Measurements from ENCODE around the genes CNTNAP1 and MPP2.

DNA sequence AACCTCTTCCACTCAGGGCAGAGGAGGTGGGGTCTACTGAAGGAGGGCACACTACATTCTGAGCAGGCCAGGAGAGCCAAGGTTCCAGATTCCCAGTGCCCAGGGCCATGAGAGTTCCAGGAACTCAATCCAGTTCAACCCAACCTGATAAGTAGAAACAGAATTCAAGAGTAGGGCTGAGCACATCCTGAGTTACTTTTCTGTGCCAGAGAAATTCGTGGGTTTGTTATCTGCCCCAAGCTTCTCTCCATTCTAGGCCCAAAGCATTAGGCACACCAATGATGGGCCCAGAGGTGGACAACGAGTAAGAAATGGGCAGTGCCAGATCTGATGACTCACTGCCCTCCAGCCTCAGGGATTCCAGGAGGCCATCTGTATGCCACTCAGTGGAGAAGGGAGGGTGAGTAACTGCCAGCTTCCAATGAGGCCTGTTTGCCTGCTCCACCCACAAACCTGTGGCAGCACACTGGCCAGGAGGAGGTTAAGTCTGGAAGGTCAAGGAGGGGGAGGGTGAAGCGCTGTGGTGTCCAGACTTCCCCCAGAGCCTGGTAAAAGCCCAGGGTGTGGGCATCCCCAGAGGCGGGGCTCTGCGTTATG lies 8.3 kb downstream of the TUBG2 start:
- PRO-cap: no peak
- RAMPAGE, long total RNA, 4 experiments: no peak in any of the 4 experiments

DNA sequence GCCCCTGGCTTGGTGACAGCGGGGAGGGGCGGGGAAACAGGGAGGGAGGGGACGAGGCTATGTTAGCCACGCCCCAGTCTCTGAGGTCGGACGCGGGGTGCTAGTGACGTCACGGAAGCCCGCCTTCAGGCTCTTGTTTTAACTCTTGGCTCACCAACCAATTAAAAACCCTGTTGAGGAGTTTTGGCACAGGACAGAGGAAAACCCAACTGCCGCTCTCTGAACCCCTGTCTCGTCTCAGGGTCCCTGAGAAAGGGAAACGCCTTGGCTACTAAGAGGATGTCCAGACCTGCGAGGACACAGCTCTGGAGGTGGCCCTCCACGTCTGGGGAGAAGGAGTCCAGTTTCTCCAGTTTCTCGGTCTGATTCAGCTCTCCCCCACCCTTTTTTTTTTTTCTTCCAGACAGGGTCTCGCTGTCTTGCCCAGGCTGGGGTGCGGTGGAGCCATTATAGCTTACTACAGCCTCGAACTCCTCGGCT lies 450 bp upstream of the PLEKHH3 start:
- PRO-cap: no peak
- RAMPAGE, long total RNA, 4 experiments: no peak in any of the 4 experiments

DNA sequence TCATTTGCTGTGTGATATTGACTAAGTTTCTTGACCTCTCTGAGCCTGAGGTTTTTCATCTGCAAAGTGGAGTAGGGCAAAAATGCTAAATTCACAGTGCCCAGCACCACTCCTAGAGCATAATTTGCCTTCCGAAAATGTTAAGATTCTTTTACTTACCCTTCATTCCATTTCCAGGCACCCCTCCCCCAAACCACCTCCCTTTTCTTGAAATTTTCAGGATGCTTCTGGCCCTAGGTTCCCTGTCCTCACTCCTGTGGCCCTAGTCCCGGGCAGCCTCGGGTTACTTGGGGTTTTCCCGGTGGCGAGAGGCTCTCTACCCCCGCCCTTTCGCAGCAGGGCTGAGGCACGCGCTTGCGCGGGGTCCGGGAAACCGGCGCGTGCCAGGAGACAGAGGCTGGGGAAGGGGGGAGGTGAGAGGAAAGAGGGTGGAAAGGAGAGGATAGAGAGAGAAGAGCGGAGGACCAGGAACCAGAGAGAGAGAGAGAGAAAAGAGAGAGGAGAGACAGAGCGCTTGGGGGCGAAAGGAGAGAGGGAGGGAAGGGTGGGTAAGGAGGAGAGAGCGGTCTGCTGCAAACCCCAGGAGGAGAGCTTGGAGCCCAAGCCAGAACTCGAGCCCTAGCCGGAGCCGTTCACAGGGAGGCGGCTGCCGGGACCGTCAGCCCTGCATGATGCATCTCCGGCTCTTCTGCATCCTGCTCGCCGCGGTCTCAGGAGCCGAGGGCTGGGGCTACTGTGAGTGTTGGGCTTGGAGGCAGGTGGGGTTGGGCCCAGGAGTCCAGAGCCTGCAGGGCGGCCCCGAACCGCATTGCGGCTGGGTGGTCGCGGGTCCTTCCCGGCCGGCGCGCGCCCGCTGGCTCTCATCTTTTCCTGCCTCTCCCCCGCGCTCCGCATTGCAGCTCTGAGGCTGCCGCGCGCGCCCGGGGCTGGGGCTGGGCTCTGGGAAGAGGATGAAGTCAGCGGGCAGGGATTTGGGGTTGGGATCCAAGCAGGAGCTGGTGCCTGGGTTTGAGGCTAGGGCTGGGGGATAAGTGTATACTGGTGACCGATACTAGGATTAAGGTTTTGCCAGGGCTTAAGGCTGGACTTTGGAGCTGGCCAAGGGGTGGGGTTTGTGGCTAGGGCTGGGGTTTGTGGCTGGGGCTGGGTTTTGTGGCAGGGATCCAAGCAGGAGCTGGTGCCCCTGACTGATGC lies at the start of gene CNTNAP1:
CNTNAP1 (plus strand) TSS at position 370 of the 1,194 bp plus-strand sequence.
- PRO-cap: no peak
- RAMPAGE, long total RNA, 4 experiments: start-site peak on the plus strand in 2 of 4 experiments, centred at positions 364 to 366 of the sequence, 11 to 29 reads per replicate

DNA sequence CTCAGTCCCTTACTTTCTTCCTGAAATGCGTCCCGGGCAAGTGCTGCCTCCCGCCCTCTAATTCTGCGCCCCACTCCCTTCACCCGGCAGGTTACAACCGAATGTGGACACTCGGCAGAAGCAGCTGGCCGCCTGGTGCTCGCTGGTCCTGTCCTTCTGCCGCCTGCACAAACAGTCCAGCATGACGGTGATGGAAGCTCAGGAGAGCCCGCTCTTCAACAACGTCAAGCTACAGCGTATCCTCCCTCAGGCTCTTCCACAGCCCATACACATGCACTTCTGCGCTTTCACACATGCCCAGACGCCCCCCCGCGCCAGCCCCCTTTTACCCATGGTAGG lies 363 bp downstream of the VPS25 start:
- PRO-cap: no peak
- RAMPAGE, long total RNA, 4 experiments: no peak in any of the 4 experiments

DNA sequence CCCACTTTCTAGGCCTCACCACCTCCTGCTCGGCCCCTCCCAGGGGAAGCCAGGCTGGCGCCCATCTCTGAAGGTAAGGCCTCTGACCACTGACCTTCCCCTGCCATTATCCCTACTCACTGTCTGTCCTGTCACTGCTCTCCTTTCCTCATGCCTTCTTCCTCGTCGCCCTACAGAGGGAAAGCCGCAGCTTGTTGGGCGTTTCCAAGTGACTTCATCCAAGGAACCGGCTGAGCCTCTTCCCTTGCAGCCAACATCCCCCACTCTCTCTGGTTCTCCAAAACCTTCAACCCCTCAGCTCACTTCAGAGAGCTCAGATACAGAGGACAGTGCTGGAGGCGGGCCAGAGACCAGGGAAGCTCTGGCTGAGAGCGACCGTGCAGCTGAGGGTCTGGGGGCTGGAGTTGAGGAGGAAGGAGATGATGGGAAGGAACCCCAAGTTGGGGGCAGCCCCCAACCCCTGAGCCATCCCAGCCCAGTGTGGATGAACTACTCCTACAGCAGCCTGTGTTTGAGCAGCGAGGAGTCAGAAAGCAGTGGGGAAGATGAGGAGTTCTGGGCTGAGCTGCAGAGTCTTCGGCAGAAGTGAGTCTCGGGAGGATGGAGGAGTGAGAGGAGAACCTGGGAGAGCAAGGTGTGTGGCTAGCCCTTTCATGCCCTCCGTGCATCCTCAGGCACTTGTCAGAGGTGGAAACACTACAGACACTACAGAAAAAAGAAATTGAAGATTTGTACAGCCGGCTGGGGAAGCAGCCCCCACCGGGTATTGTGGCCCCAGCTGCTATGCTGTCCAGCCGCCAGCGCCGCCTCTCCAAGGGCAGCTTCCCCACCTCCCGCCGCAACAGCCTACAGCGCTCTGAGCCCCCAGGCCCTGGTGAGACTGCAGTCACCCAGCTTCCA lies 2.8 kb downstream of the COA3 start:
- PRO-cap: no peak
- RAMPAGE, long total RNA, 4 experiments: no peak in any of the 4 experiments

GRCh38 chr17:42809895-42810879 lies 11.5 kb downstream of the CNTD1 start:
- PRO-cap: no peak
- RAMPAGE, long total RNA, 4 experiments: no peak in any of the 4 experiments

DNA sequence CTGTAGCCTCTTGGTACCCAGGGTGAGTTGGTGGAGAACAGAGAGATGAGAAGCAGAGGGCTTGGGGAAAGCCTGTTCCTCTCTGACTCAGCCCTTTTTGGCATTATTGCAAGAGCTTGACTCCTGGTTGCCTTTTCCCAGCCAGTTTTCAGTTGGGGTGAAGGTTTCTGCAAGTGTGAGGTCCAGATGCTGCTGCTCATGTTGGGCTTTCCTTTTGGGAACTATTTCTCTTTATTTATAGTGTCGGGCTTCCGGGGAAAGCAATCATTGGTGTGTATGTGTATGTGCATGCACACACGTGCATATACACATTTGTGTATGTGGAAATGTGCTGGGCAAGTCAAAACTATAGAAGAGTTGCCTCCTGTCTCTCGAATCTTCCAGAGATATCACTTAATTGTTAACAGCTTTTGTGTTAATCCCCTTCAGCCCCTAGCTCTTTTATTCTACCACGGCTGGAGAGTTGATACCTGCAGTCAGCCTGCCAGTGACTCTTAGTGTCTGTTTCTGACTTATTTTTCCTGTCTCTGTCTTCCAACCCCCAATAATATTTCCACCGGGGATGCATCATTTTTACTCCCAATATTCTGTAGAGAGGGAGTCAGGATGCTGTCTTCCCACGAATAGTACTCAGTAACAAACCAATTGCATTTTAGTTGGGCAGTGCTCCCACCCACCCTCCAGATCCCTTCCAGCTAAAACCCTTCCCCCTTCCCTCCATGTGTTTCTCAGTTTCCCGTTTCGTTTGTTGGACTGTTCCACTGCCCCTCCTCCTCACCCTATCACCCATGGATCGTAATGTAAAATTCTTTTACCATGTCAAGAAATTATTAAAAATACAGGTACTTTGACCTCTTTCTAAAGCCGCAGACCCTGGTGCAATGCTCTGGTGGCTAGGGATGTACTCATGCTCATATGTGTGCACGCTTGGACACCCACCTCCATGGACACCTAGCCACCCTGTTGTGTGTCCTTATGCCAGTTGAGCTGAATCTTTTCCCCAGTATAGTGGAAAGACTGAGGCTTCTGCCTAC lies 1.7 kb upstream of the AOC2 start:
- PRO-cap: no peak
- RAMPAGE, long total RNA, 4 experiments: no peak in any of the 4 experiments

DNA sequence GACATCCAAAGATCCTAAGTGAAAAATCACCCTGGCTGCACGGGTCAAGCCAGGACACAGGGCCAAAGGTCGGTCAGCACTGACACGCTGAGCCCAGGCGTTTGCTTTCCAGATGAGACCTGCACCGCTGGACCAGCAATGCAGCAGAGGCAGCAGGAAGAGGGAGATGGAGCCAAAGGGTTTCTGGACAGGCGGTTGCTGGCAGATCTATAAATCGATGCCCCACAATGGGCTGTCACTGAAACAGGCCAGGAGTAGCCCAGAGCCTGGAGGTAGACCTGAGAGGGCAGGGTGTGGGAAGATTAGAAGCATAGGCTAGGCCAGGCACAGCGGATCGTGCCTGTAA lies 13.8 kb upstream of the G6PC1 start:
- PRO-cap: no peak
- RAMPAGE, long total RNA, 4 experiments: no peak in any of the 4 experiments

- PRO-cap: no peak
- RAMPAGE, long total RNA, 4 experiments: no peak in any of the 4 experiments
Measured at GRCh38 chr17:42994995-42995823, 3.0 kb upstream of the RPL27 start.

GRCh38 chr17:43134628-43135285 lies 9.6 kb upstream of the BRCA1 start:
- PRO-cap: no peak
- RAMPAGE, long total RNA, 4 experiments: no peak in any of the 4 experiments

GRCh38 chr17:43465220-43465419 lies 18.7 kb upstream of the DHX8 start:
- PRO-cap: no peak
- RAMPAGE, long total RNA, 4 experiments: no peak in any of the 4 experiments

- PRO-cap: no peak
- RAMPAGE, long total RNA, 4 experiments: no peak in any of the 4 experiments
Measured at GRCh38 chr17:43477892-43478345, 5.9 kb upstream of the DHX8 start.

DNA sequence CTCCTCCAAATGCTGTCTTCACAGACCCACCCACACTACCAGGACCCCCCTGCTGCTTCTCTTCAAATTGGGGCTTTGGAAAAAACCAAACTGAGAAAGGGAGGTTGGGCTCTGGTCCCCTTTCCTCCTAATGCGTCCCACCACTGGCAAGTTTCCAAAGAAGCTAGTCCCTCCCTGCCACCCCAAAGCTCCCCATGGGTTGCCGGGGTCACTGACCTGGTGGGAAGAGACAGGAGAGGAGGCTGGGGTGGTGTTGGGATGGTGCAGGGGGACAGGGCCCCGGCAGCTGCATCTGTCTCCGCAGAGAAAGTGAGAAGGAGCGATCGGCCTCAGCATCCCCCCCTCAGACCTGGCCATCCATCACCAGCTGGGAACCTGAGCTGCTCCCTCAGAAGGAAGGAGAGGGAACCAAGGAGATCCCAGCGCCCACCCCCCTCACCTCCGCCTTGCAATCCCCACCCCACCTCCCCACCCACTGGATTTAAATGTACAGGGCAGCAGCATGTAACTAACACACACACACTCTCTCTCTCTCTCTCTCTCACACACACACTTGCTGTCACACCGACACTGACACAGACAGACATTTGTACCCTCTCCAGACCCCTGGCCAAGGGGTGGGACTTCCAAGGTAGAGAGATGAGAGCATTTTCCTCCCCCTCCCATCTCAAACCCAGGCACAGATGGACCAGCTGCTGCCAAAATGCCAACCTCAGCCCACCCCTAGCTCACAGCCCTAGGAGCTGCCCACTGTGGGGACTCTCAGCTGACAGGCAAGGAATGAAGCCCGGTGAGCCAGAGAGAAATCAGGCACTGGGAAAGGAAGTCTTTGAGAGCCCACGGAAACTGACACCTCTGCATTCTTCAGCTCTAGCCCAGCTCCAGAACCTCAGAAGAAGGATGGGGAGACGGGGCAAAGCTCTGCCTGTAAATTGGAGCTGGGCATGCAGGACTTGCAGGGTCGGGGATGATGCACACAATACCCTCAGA lies 3.1 kb downstream of the ETV4 start:
- PRO-cap: no peak
- RAMPAGE, long total RNA, 4 experiments: no peak in any of the 4 experiments

GRCh38 chr17:43656526-43657034 lies 5.1 kb downstream of the MEOX1 start:
- PRO-cap: no peak
- RAMPAGE, long total RNA, 4 experiments: no peak in any of the 4 experiments

DNA sequence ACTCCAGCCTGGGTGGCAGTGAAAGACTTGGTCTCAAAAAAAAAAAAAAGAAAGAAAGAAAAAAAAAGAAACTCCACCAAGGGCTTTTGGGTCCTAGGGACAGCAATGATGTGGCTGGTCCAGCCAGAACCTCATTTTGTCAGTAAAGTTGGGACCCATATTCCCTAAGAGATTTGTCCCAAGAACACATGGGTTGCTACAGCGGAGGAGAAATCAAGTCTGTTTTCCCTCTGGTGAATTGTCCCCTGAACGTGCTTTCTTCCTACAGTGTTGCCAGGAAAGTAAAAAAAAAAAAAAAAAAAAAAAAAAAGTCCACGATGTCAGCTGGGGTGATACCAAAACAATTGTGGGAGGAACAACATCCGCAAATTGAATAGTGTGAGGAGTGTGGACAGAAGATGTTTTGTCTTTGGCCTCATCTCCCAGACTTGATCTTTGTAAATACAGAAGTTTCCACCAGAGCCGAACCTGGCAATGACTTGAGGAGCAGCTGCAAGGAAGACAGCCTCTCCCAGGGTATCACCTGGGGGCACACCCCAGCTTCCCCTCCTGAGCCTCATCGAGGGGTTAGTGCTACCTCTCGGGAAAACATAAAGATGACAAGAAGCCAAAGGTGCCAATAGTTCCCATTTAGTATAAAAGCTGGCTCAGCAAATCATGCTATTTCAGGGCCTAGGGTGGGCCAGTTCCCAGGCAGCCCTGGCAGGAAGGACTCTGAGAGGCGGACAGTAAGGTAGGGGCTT lies 46.5 kb downstream of the SOST start:
- PRO-cap: no peak
- RAMPAGE, long total RNA, 4 experiments: no peak in any of the 4 experiments

GRCh38 chr17:43907308-43908069 lies at the start of gene MPP2:
Gene MPP2, minus strand, starts transcription at chr17:43907536.
- PRO-cap: no peak
- RAMPAGE, long total RNA, 4 experiments: start-site peak on the minus strand in 1 of 4 experiments, at chr17:43907509-43907519 at its widest, 5 reads per replicate

DNA sequence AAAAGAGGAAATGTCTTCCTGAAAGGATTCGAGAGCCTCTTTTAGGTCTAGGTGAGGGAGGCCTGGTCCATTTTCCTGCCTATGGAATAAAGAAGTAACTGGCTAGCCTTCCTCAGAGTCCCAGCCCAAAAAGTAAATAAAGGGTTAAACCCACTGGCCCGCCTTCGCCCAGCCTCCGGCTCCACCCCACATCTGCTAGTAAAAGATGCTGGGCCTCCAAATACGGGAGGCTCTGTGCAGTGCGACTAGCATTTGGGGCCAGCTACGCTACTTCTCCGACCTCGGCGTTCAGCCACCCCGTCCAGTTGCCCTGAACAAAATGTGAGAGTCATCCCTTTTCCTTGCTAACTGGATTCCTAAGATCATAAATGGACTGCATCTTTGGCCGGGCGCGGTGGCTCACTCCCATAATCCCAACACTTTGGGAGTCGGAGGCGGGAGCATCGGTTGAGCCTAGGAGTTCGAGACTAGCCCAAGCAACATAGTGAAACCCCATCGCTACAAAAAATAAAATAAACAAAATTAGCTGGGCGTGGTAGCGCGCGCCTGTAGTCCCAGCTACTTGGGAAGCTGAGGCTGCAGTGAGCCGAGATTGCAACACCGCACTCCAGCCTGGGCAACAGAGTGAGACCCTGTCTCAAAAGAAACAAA lies 859 bp upstream of the MPP2 start:
- PRO-cap: no peak
- RAMPAGE, long total RNA, 4 experiments: no peak in any of the 4 experiments

GRCh38 chr17:44010628-44011562 lies 3.9 kb downstream of the TMEM101 start:
- PRO-cap: no peak
- RAMPAGE, long total RNA, 4 experiments: no peak in any of the 4 experiments

GRCh38 chr17:44084030-44084927 lies 13.7 kb downstream of the G6PC3 start:
- PRO-cap: no peak
- RAMPAGE, long total RNA, 4 experiments: no peak in any of the 4 experiments

DNA sequence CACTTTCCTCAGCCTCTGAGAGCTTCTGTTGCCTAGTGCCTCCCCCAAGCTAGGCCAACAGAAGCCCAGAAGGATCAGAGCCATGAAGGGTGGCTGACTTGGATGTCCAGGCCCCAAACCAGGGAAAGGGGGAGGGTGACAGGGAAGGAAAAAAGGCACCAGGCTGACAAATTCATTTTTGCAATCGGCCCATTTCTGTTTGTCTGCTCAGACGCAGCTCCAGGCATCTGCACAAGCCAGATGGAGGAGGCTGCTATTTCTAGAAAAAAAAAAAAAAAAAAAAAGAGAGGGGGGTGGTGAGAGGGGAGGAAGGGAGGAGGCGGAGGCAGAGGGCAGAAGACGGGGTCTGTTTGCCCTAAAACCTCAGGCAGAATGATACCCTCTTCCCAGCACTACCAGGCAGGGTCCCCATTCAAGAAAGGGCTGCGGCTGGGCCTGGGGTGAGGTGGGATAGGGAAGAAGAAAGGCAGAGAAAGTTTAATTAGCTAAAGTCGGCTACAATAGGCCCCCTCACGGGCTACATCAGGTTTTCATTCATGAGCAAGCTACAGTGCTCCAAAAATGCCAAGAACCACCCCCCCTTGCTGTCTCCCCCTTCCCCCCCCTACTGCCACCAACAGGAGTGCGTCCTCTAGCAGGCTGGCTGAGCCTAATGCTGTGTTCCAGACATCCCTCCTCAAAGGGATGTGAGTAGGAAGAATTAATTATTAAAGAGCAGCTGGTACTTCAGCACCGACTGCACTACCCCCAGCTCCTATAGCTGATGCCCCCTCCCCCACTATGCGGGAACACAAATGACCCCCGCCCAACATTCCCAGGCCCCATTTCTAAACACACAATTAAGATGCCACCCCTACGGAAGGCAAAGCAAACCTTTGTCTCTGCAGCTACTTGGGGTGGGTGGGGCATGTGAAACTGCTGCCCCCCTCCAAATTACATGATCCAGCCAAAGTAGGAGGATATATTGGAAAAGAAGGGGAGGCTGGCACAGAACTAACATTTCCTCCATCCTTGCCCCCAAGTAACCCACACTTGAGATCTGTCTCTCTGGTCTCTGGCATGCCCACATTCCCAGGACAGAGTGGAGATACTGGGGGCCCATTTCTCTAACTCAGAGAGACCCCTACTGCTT lies 2.2 kb downstream of the HDAC5 start:
- PRO-cap: no peak
- RAMPAGE, long total RNA, 4 experiments: no peak in any of the 4 experiments